Endothelial cell (in vitro differentiated cells): ENCODE results near the genes ADGRB3 and OGFRL1.

GRCh38 chr6:63290732-63291114, 29.1 kb downstream of the LGSN start:
- PRO-cap = no peak

GRCh38 chr6:63522350-63522583, 50.0 kb upstream of the PTP4A1 start:
- PRO-cap = no peak

DNA sequence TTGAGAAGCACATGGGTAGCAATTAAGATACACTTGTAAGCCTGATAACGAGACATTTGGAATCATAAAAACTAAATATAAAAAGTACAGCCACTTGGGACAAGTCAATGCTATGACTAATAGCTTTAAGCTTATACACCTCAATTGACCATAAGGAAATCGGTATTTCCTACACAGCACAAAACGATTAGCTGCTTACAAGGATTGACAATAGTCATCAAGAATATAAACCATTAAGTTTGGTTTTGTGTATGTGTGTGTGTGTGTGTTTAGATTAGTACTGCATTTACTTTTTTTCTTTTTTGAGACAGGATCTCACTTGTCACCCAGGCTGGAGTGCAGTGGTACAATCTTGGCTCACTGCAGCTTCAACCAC, 12.0 kb downstream of the PTP4A1 start:
- PRO-cap = no peak

GRCh38 chr6:63684324-63684850, 48.8 kb downstream of the PHF3 start:
- PRO-cap = no peak

DNA sequence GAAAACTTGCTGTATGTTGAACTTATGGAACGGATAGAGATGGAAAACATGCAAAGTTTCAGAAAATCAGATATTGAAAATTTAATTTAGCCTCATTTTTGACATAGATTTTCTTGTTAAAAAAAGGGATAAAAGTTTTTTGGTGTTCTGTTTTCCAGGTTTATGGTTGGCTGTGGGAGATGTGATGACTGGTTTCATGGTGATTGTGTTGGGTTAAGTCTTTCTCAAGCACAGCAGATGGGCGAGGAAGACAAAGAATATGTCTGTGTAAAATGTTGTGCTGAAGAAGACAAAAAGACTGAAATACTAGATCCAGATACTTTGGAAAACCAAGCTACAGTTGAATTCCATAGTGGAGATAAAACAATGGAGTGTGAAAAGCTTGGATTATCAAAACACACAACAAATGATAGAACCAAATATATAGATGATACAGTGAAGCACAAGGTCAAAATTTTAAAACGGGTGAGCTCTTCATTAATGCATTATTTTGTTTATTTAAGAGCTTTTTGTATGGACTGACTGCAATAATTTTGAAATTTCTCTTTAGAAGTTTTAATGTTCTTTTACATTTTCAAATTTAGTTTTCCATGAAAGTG, 56.1 kb downstream of the PHF3 start:
- PRO-cap = no peak

DNA sequence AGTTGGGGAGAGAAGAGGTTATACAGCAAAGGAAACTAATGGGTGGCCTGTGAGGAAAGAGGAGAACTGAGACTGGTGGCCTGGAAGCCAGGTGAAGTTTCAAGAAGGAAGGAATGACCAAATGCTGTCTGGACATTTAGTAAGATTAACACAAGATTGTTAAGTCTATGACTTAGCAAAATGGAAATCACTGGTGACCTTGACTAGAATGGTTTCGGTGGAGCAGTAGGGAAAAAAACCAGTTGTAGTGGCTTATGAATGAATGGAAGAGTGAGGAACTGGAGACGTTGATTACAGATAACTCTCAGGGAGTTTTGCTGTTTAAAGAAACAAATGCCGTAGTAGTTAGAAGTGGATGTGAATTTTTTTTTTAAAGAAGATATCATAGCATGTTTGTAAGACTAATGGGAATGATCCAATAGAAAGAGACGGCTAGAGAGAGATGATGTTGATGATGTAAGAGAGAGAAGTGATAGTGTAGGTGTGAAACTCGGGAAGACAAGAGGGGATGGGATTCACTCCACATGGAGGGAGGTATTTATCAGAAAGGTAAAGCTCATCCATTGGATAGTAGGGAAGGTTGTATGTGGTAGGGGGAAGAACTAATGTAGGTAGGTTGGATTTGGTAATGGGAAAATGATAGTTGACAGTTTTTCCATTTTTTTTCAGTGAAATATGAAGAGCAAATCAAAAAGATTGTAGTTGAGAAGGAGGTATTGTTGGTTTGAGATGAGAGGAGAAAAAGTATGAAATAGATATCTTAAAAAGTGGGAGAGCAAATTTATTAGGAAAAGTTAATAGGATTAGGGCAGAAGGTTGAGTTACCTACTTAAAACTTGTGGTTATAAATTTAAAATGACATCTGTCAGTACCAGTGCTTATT, 61.3 kb downstream of the PHF3 start:
- PRO-cap = no peak

GRCh38 chr6:63806130-63806892, 170.7 kb downstream of the PHF3 start:
- PRO-cap = unidirectional peak, minus-strand start at chr6:63806317

GRCh38 chr6:63955387-63955603, 319.7 kb downstream of the PHF3 start:
- PRO-cap = no peak

- PRO-cap = no peak
Observed at GRCh38 chr6:66349871-66350320, 642.9 kb upstream of the EYS start.

GRCh38 chr6:67886644-67887544, 748.2 kb upstream of the ADGRB3 start:
- PRO-cap = no peak

- PRO-cap = no peak
Observed at GRCh38 chr6:68559170-68559369, 76.0 kb upstream of the ADGRB3 start.

GRCh38 chr6:68635228-68635692, at the start of gene ADGRB3:
Gene ADGRB3, plus strand, starts transcription at chr6:68635282.
- PRO-cap = bidirectional peak, plus-strand start at chr6:68635551, minus-strand start at chr6:68635161

- PRO-cap = no peak
Observed at GRCh38 chr6:69780673-69781274, 16.0 kb downstream of the LMBRD1 start.

GRCh38 chr6:69792302-69792650, 4.5 kb downstream of the LMBRD1 start:
- PRO-cap = no peak

DNA sequence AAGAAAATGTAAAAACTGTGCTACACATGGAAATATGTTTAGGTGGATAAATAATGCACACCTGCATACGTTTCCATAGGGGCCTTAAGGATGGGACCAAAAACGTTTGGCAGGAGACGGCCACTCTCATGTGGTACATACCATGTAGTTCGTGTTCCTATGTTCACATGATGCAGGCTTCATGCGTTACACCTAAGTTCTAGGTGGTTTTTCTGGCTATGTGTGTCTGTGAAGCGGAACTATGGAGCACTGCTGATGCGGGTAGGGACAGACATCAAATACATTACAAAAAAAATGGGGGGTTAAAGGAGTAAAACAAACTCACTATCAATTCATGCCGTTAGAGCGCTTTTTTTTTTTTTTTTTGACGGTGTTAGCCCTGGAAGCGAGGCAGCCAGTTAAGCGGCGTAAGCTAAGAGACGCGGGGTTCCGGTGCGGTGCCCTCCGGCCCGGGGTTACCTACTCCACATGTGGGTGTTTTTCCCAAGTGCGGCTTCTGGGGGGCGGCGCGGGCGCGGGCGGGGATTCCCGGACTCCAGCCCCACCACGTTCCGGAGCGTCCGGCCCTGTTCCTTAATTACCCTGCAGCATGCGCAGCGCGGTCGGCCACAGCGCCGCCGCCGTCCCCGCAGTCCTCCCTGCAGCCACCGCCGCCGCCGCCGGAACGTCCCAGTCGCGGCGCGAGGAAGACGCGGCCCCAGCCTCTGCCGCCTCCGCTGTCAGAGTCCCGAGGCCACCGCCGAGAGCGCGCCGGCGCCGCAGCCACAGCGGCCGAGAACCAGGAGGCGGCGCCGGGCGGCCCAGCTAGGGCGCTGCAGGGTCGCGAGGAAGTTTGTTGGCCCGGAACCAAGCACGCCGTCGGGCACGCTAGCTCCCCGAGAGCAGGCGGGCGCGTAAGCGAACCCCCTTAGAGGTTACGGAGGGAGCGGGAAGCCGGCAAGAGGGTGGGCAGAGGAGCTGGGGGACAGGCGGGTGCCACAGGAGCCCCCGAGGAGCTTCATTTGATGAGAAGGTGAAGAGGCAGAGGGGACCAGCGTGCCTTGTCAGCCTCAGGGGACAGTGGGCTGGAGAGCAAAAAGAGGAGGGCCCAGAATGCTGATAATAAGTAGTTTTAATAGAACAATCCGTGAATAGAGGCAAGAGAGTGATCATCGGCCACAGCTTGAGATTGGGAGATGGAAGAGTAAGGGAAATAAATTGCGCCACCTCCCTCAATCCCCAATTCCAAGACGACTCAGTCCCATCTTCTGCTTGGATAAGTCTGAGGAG, 823 bp downstream of the COL19A1 start:
- PRO-cap = no peak

DNA sequence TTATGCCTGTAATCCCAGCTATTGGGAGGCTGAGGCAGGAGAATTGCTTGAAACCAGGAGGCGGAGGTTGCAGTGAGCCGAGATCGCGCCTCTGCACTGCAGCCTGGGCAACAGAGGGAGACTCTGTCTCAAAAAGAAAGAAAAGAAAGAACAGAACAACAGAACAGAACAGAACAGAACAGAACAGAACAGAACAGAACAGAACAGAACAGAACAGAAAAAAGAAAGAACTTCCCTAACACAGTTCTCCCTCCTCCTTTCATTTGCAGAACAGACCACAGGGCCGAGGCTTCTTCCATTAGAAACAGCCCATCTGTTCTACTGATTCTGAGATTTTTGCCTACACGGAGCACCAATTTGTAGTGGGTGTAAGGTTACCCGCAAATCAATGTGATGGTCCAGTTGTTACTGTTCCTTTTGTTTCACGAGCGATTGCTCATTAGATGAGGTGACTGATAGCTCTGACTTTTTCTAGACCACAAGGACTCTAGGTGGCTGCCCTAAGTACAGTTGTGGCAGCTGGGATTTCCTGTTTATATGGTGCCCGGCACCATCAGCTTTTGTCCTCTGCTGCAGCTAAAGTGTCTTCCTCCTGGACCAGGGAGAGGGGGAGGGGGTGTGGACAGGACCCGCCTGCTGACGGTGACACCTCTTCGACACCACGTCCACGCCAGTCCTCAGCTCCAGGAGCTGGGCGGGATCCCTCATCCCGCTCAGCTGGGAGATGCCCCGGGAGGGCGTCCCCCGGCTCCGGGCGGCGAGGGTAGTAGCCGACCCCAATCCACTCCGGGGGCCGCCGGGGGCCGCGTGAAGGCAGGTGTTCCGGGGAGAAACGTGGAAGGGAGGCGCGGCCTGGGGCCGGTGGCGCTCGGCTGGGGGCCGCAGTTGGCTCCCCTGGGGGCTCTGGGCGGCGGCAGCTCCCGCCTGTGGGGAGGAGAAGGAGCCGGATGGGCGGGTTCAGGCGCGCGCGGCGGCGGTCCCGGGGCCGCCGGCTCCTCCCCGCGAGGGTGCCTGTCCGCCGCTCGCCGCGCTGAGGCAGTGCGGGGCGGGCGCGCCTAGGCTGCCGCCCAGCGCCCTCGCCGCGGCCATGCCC, at the start of gene OGFRL1:
Gene OGFRL1 (plus strand): TSS at position 1,038 of the 1,093 bp plus-strand sequence.
- PRO-cap = bidirectional peak, plus-strand start at position 503 of the sequence, minus-strand start at position 508 of the sequence; bidirectional peak, plus-strand start at position 673 of the sequence, minus-strand start at position 601 of the sequence; bidirectional peak, plus-strand start at position 1,038 of the sequence, minus-strand start at position 949 of the sequence

DNA sequence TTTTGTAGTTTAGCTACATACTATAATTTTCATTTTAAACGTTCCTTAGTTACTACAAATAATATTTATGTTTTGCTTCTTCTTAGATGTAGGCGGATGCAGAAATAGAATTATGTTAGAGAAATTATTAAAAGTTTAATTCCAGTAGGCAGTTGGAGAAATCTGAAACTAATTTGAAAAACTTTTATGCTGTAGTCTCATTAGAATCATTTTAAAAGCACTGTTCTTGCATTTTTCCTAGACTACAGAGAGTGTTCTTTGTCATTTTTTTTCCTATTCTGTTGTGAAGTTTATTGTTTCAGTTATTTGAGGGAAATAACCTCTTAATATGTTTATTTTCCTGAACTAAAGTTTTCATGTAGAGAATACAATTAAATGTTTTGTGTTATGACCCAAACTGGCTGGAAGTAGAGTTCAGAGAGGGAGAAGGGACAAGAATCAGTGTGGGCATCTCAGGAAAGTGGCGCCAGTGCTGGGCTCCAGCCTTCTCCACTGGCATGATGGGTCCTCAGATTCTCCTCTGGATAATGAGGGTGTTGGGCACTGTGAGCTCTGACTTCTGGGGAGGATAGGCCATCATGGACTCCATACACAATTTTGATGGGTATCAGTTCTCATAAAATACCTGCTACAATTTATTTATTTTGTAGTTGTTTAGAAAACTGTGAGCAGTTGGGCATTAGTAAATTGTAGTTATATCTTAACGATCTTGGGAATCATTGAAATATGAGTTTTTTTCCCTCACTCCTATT, 18.3 kb downstream of the OGFRL1 start:
- PRO-cap = no peak

- PRO-cap = bidirectional peak, plus-strand start at chr6:71404915, minus-strand start at chr6:71404798
Observed at GRCh38 chr6:71404707-71405225, 116.2 kb downstream of the OGFRL1 start.

GRCh38 chr6:71417888-71418352, 129.3 kb downstream of the OGFRL1 start:
- PRO-cap = no peak

DNA sequence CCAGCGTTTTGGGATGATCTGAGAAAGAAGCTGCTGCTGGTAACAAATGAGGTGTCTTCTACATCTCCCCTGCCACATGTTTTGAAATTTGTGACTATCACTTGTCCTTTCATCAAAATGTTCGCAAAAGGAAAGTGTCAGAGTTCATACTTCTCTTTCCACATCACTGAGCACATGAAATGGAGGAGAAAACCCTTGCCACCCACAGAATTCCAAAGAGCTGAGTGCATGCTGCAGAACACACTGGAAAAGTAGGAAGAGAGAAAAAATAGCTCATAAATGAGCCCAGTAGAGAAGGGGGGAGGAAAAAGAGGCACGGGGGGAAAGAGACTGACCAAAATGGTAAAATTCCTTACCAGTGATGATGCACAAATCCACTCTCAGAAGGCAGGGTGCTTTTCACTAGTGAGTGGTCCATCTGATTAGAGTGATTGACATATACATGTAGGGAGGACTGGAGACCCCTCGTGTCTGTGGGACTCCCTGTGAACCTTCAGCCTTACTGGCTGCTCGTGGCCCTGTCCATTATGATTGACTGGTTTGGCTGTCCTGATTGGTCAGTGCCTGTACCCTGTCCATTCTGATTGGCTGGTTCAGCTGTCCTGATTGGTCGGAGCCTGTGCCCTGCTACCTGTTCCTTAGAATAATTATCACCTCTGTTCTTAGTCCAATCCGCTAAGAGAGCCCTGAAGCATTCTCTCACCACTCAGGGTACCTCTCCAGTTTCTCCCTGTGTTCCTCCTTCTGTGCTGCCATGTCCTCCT, 180.6 kb downstream of the OGFRL1 start:
- PRO-cap = no peak